Right lobe of liver (tissue), 4 donors: ENCODE measurements around a stretch of chr5.

DNA sequence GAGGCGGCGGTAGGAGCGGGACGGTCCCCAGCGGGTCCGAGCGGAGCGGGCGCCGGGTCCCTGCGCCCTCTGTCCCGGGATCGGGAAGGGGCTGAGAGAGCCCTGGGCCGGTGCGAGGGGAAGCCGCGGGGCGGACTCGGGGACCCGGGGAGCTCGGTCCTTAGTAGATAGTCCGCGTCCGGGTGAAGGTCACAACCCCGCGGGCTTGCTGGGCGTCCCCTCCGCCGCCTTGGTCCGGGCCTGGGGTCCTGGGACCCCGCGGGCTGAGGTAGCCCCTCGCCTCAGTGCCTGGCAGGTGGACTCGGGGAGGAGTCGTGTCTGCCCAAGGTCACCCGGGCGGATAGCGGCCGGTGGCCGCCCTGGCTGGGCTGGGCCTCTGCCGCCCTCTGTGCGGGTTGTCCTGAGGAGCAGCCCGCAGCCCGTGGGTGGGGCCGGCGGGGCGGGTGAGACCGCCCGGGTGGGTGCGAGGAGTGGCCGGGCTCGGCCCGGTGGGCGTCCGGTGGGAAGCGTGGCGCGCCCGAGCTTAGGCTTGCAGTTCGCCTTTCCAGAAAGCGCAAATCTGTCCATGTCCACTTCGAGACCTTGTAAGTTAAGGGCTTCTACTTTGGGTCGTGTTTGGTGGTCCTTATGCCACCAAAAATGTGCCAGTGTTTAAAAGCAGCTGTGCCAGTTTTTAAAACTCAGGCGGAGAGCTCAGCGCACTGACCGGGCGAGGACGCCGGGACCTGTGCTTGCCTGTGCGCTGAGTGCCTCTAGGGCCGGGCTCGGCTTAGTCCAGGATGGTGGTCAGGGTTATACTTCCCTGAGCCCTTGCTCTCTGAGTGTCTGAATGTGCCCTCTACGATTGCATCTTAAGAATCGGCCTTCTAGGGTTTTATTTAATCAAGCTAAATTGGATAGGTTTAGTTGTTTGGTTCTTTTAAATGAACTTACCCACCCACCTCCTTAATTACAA is 617 bp downstream of the SDHA start:
- PRO-cap, 4 experiments, result peak in 2 of 4 experiments; most common plus-strand start position 86 of the sequence (in 1); most common minus-strand start position 346 of the sequence (in 1)
- RAMPAGE, long total RNA, 2 experiments, result no peak in any of the 2 experiments

DNA sequence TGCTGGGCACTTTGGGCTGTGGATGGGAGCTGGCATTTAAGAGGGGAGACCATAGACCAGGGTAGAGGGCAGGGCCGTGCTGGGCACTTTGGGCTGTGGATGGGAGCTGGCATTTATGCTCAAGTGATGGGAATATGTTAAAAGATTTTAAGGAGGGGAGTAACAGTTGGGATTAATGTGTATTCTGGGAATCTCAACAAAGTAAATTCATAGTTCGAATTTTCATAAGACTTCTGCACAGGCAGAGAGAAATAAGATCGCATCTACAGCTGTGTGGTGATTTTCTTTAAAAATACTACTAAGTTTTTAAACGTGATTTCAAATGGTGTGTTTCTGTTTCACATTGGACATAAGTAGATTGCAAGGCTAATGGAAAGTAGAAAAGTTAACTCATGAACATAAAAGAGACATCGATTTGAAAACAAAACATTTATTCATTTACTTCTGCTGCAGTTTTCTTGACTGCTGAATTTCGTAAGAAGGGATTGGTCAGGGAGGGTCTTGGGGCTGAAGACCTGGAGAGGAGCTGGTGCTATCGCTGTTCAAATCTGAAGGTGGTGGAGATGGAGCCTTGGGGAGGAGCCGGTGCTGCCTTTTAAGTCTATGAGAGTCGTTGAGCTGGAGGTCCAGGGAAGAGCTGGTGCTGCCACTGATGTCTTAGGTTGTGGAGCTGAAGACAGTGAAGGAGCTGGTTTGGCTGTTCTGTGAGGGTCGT is 9.5 kb downstream of the PDCD6 start:
- PRO-cap, 4 experiments, result no peak in any of the 4 experiments
- RAMPAGE, long total RNA, 2 experiments, result no peak in any of the 2 experiments

DNA sequence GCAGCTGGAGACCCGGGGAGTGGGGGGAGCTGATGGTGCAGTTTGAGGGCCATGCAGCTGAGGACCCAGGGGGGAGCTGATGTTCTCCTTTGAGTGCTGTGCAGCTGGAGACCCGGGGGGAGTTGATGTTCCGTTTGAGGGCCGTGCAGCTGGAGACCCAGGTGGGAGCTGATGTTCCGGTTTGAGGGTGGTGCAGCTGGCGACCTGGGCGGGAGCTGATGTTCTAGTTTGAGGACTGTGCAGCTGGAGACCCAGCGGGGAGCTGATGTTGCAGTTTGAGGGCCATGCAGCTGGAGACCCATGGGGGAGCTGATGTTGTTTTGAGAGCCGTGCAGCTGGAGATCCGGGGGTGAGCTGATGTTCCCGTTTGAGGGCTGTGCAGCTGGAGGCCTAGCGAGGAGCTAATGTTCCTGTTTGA is 14.6 kb downstream of the PDCD6 start:
- PRO-cap, 4 experiments, result no peak in any of the 4 experiments
- RAMPAGE, long total RNA, 2 experiments, result no peak in any of the 2 experiments

DNA sequence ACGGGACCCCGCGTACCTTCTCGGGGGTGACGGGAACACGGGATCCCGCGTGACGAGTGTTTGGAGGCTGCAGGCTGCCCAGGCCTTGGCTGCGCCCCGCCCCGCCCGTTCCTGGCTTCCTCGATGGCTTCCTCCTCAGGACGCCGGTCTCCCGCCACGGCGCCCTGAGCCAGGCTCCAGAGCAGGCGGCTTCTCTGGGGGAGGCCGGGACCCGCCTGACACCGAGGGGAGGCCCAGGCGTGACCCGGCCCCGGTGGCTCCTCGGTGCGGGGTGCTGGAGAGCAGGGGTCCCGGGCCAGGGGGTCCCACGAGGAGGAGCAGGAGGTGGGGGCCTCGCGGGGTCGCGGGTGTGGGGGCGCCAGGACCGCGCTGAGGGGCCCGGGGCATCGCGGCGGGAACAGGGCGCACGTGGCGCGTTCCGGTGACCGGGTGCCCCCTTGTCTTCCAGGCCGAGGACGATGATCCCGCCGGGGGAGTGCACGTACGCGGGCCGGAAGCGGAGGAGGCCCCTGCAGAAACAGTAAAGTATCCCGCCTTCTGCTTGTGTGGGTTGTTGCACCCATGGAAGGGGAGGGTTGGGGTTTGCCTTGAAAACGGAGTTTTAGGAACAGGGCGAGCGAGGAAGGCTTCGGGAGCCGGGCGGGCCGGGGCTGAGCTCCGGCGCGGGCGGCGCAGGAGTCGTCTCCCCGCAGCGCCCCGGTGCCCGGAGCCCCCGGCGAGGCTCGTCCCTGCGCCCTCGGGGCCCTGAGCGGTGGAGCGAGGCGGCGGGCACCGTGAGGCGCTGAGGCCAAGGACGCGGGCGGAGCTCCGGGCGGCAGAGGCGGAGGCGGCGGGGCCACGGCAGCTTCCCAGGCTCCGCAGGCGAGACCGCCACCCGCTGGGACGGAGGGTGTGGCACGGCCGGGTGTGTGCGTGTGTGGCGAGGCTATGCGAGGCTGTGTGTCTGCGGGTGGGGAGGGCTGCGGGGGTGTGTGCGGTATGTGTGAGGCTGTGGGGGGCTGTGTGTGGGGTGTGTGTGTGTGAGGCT is 22.2 kb downstream of the AHRR start:
- PRO-cap, 4 experiments, result no peak in any of the 4 experiments
- RAMPAGE, long total RNA, 2 experiments, result no peak in any of the 2 experiments

- PRO-cap, 4 experiments, result no peak in any of the 4 experiments
- RAMPAGE, long total RNA, 2 experiments, result no peak in any of the 2 experiments
Measured at GRCh38 chr5:392245-393153, 50.5 kb upstream of the EXOC3 start.

DNA sequence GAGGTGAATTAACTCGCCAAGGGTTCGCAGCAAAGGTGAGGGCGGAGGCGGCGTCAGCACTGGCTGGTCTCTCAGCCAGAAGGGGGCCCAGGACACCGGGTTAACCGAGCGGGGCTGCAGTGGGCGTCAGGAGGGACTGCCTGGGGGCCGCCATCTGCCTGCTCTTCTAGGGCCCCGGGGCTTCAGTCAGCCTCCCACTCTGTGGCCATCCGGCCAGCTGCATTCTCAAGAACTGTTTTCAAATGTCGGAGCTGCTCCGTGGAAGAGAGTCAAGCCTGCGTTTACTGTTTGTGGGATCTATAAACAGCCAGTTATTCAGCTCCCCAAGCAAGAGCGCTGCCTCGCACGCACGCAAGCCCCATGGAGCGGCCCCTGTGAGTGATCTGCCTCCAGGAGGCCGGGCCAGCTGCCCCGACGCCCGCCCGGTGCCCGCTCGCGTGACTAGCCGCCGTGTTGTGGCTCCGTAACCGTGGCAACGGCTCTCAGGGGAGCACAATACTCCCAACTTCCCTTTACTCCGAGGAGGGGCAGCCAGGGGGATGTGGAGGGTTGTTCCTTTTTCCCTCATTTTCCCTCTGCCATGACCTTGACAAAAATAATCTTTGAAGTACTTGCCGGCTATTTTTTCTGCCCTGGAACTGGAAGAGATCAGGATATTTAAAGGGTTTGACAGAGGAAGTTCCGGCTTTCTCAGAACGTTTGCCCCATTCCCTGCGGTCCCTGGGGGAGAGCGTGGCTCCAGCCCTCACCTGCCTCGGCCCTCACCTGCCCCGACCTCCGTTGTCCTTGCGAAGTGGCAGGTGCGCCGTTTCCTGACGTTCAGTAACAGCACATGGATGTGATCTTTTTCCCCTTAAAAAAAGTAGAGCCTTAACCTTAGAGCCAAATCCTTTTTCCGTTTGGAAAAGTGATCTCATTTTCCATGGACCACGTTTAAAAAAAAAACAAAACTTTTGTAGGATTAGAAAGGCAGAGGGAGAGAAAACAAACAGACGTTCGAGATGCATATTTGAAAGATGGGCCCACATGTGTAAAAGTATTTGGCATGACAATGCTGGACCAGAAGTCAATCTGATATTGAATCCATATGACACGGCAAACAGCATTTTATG is 43.0 kb upstream of the EXOC3 start:
- PRO-cap, 4 experiments, result no peak in any of the 4 experiments
- RAMPAGE, long total RNA, 2 experiments, result no peak in any of the 2 experiments

GRCh38 chr5:463687-464672 is 21.0 kb downstream of the EXOC3 start:
- PRO-cap, 4 experiments, result no peak in any of the 4 experiments
- RAMPAGE, long total RNA, 2 experiments, result no peak in any of the 2 experiments

- PRO-cap, 4 experiments, result no peak in any of the 4 experiments
- RAMPAGE, long total RNA, 2 experiments, result no peak in any of the 2 experiments
Measured at GRCh38 chr5:862077-862945, 11.5 kb upstream of the ZDHHC11 start.

- PRO-cap, 4 experiments, result peak in 1 of 4 experiments; most common plus-strand start chr5:958036 (in 1); most common minus-strand start chr5:957906 (in 1)
- RAMPAGE, long total RNA, 2 experiments, result no peak in any of the 2 experiments
Measured at GRCh38 chr5:957413-958125, 51.0 kb upstream of the NKD2 start.

DNA sequence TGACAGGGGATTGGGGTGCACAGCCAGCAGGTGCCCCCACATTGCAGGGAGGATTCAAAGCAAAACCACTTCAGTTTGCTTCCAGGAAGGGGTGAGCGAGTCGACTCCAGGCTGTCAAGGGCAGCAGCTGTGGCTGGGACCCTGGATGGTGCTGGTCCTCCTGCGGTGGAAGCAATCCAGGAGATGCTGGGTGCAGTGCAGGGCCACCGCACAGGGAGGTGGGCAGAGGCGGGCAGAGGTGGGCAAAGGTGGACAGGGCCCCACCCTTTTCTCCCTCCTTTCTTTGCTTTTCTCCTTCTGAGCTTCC is 29.0 kb upstream of the NKD2 start:
- PRO-cap, 4 experiments, result peak in 1 of 4 experiments; most common plus-strand start position 225 of the sequence (in 1)
- RAMPAGE, long total RNA, 2 experiments, result no peak in any of the 2 experiments

GRCh38 chr5:1003354-1003832 is 5.2 kb upstream of the NKD2 start:
- PRO-cap, 4 experiments, result no peak in any of the 4 experiments
- RAMPAGE, long total RNA, 2 experiments, result no peak in any of the 2 experiments

GRCh38 chr5:1082167-1082675 is 29.6 kb downstream of the SLC12A7 start:
- PRO-cap, 4 experiments, result no peak in any of the 4 experiments
- RAMPAGE, long total RNA, 2 experiments, result no peak in any of the 2 experiments

DNA sequence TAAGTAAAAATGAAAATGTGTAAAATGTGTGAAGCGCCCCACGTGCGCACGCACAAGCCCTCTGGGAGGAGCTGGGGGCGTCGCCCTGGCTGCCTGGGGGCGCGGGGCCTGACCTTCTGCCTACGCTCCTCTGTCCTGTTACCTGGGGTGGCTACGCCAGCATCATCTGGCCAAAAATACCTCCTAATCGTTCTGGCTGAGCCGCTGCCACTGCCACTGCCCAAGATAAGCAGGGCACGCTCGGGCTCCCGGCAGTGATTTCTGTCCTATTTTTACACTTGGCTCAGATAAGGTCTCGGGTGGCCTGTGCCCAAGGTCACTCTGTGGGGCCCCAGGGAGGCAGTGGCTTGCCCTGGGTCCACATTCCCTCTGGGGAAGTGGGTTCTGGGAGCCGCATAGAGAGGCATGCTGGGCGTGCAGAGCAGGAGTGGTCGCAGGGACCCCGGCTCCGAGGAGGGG is 11.1 kb upstream of the SLC12A7 start:
- PRO-cap, 4 experiments, result peak in 4 of 4 experiments; most common plus-strand start position 363 of the sequence (in 4); most common minus-strand start position 132 of the sequence (in 1)
- RAMPAGE, long total RNA, 2 experiments, result no peak in any of the 2 experiments

DNA sequence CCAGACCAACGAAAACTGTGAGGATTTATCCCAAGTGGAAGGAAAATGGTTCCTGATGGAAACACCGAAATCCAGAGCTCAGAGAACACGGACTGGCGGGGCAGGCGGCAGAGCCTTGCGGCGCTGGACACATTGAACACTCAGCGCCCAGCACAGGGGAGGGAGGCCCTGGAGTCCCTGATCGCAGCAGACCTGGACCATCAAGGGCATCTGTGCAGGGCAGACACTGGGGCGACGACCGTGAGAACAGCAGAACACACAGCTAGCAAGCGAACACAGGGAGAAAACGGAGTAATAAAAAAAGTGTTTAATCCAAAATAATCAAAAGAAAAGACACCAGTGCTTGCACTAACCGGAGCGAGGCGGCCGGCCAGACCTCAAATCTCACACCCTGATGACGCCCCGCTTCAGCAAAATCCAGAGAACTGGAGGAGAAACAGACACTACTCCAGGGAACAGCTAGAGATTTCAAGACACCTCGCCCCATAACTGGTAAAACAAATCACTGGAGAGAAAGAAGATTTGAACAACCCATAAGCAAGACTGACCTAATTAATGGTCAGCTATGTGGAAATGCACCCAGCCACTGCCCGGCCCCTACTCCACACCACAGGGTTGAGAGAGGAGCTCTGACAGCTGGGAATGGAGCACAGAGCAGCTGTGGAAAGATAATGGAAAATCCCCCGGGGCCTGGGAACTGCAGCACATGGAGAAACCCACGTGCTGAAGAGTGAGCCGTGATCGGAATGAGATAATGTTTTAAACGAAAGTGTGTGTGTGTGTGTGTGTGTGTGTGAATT is 12.8 kb upstream of the SLC12A7 start:
- PRO-cap, 4 experiments, result no peak in any of the 4 experiments
- RAMPAGE, long total RNA, 2 experiments, result no peak in any of the 2 experiments

- PRO-cap, 4 experiments, result no peak in any of the 4 experiments
- RAMPAGE, long total RNA, 2 experiments, result no peak in any of the 2 experiments
Measured at GRCh38 chr5:1324387-1325286, 20.3 kb downstream of the CLPTM1L start.

GRCh38 chr5:1344021-1344692 is 742 bp downstream of the CLPTM1L start:
- PRO-cap, 4 experiments, result no peak in any of the 4 experiments
- RAMPAGE, long total RNA, 2 experiments, result no peak in any of the 2 experiments

GRCh38 chr5:1472756-1473376 is 27.6 kb upstream of the SLC6A3 start:
- PRO-cap, 4 experiments, result no peak in any of the 4 experiments
- RAMPAGE, long total RNA, 2 experiments, result no peak in any of the 2 experiments

- PRO-cap, 4 experiments, result no peak in any of the 4 experiments
- RAMPAGE, long total RNA, 2 experiments, result no peak in any of the 2 experiments
Measured at GRCh38 chr5:1481627-1482706, 36.7 kb upstream of the SLC6A3 start.

DNA sequence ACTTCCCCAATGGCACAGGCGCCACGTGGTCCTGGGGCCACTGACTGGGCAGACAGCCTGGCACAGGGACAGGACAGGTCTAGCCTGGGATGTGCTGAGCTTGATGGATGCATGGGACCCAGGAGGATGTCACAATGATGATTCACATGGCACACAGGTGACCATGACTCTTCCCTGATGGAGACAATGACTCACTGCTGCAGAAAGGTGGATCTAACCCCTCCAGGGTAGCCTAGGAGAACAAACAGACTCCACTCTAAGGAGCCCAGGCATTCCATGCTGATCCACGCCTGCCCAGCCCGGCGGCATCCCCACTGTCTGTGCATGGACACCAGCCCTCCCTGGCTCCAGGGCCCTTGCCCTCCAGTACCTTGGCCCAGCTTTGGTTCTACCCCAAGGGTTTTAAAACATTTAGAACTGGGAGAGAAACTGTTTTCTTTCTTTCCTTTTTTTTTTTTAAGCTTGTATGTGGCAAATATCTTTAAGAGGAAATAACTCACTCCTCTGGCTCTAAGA is 7.5 kb downstream of the LPCAT1 start:
- PRO-cap, 4 experiments, result peak in 1 of 4 experiments; most common plus-strand start position 259 of the sequence (in 1); most common minus-strand start position 81 of the sequence (in 1)
- RAMPAGE, long total RNA, 2 experiments, result no peak in any of the 2 experiments

DNA sequence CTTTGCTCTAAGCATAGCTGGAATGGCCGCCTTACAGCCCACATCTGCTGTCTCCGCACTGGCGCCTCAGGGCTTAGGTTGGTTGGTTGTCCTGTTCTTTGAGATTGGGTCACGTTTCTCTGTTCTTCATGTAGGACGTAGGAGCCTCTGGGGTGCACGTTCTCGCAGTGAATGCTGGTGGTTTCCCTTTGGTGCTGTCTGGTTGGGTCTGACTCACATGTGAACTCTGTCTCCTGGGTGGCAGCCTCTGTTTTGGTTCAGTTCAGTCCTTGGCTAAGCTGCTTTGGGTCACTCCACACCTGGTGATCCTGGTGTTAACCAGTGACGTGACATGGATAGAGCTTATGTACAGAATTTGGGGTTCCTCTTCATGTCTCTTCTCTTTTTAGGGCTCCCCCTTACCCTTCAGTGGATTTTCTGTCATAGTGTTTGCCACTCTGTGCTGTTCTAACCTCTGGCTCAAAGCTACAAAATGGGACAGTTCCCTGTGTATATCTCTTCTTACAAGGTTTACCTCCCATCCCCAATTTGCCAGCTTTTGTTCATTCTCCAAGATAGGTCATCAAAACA is 12.6 kb upstream of the LPCAT1 start:
- PRO-cap, 4 experiments, result peak in 3 of 4 experiments; most common plus-strand start position 321 of the sequence (in 2); most common minus-strand start position 173 of the sequence (in 3)
- RAMPAGE, long total RNA, 2 experiments, result no peak in any of the 2 experiments